Helper T cell (primary cell): ENCODE measurements around a stretch of chr13.

- PRO-cap, 2 experiments = peak in 1 of 2 experiments; most common plus-strand start chr13:24618825 (in 1); most common minus-strand start chr13:24618669 (in 1)
Measured at GRCh38 chr13:24618308-24619138, 61.7 kb upstream of the ATP12A start.

DNA sequence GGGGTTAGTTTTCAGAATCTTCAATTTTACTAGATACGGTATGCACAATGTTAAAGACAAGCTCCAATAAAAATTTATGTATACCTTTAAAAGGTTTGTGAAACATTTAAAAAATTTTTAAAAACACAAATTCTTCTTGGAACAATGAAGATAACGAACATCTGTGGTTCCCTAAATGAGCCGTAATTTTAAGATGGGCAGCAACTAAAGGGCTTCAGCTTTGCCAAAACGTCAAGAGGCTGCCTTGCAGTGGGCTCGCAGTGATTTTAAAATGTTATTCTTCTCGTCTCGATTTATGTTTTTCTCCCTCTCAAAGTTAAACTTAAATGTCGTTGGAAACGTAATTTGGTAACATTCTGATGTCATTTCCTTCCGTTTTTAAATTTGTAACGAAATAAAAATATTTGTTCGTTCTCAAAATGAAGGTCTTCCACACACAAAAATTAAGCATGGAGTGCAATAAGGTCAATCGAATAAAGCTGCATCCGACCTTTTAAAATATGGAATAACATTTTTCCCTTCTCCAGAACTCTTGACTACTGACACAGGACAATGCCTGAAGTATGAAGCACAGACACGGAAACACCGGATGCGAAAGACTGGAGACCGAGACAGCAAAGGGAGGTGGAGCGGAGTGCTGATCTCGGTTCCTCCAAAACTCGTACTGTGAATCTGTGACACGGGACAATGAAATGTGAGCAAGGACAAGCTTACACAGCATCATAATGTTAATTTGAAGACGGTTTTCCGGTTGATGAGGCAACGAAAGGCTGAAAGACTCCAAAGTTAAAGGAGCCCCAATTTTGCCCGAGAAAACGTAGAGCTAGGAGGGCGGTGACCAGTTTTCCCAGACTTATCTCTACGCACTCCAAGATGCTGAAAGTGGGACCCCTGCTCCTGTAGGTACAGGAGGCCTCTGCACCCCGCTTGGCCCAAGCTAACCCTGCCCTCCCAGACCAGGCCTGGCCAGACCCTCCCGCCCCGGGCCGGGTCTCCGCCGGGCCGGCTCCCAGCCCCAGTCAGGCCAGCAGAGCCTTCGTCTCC lies 846 bp downstream of the MTMR6 start:
- PRO-cap, 2 experiments = peak in 2 of 2 experiments; most common plus-strand start position 435 of the sequence (in 2); most common minus-strand start position 276 of the sequence (in 2)

DNA sequence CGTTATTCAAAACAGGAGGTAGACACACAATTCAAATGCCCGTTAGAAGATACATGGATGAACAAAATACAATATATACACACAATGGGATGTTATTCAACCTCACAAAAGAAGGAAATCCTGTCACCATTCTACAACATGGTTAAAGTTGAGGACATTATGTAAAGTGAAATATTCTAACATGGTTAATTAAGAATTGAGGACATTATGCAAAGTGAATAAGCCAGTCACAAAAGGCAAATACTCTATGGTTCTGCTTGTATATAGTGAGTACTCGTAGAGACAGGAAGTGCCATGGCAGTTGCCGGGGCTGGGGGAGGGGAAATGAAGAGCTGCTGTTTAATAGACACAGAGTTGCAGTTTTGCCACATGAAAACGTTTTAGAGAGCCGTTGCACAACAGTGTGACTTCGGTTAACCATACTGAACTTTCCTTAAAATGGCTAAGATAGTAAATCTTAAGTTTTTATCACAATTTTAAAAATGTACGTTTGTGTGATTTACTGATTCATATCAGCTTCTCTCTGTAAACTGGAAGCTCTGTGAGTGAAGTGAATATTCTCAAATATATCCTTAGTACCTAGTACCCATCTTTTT lies 176.9 kb downstream of the SHISA2 start:
- PRO-cap, 2 experiments = peak in 1 of 2 experiments; most common plus-strand start position 260 of the sequence (in 1)

- PRO-cap, 2 experiments = peak in 2 of 2 experiments; most common plus-strand start chr13:26012638 (in 2); most common minus-strand start chr13:26012464 (in 1)
Measured at GRCh38 chr13:26012025-26012868, 39.6 kb downstream of the SHISA2 start.

GRCh38 chr13:26316720-26317237 lies 62.9 kb downstream of the CDK8 start:
- PRO-cap, 2 experiments = no peak in any of the 2 experiments

GRCh38 chr13:26378982-26380062 lies 125.4 kb downstream of the CDK8 start:
- PRO-cap, 2 experiments = no peak in any of the 2 experiments

DNA sequence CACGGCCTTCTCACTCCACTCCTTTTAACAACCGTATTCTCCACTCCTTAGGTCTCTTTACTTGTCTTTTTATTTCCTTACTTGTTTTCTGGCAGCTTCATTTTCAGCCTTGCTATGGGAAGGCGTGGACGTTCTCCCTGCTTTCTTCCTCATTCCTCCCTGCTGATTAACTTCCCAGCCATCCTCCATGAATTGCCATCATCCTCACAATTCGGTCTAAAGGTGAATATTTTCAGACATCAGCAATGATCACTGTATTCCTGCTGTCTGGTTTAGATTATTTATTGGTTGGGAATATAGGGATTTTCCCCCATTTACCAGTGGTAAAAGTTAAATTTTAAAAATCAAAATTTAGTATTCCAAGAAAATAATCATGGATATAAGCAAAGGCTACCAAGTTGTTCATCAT lies 77.0 kb upstream of the WASF3 start:
- PRO-cap, 2 experiments = no peak in any of the 2 experiments

- PRO-cap, 2 experiments = no peak in any of the 2 experiments
Measured at GRCh38 chr13:26680048-26680546, 80.5 kb downstream of the GPR12 start.

DNA sequence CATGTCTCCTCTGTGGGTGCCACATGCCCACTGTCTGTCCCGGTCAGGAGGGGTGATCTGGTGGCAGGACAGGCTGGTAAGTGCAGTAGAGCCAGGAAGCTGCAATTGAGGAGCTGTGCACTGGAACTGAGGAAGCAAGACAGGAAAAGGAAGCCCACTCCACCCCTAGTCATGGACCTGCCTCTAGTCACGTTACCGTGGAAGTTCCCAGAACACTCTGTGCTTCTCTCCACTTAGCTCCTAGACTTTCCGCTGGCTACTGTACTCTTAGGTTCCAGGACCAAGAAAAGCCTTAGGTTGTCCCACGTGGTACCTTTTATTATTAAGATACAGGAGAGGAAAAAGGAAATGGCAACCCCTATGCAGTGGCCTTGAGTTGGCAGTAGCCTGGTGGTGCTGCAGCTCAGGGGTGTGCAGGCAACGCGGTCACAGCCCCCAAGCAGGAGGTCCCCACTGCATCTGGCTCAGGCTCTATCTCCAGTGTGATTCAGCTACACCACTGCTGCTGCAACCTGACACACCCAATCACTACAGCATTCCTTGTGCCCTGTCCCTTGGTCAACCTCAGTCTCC lies 24.2 kb upstream of the GPR12 start:
- PRO-cap, 2 experiments = no peak in any of the 2 experiments

DNA sequence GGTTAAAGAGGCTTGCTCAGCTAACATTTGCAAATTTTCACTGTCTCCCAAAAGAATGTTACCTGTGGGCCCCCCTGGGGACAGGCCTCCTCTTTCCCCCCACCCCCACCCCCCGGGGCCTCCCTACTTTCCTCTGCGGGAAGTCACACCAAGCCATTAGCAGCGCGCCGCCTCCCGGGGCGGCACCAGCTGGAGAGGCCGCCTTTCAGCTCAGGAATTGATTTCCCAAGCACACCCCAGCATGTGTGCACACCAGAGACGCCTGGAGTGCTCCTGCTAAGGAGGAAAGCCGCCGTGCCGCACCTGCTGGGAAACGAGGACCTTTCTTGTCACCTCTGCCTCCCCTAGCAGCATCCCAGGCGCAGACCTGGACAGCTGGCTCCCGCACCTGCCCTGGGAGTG lies 165.2 kb downstream of the USP12 start:
- PRO-cap, 2 experiments = no peak in any of the 2 experiments

- PRO-cap, 2 experiments = no peak in any of the 2 experiments
Measured at GRCh38 chr13:27055342-27056013, 116.1 kb downstream of the USP12 start.

GRCh38 chr13:27171157-27171552 lies 456 bp downstream of the USP12 start:
- PRO-cap, 2 experiments = no peak in any of the 2 experiments

GRCh38 chr13:27448980-27449623 lies 1.3 kb downstream of the MTIF3 start:
- PRO-cap, 2 experiments = no peak in any of the 2 experiments

- PRO-cap, 2 experiments = no peak in any of the 2 experiments
Measured at GRCh38 chr13:27455328-27455647, 4.9 kb upstream of the MTIF3 start.

- PRO-cap, 2 experiments = no peak in any of the 2 experiments
Measured at GRCh38 chr13:27617681-27618492, 2.4 kb downstream of the LNX2 start.

DNA sequence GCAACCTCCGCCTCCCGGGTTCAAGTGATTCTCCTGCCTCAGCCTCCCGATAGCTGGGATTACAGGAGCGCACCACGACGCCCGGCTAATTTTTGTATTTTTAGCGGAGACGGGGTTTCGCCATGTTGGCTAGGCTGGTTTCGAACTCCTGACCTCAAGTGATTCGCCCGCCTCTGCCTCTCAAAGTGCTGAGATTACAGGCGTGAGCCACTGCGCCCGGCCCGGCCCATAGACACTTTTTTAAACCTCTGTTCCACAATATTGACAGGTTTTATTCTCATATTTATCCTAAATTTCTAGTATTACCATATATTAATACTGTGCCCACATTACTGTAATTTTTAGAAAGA lies 9.3 kb downstream of the CDX2 start:
- PRO-cap, 2 experiments = no peak in any of the 2 experiments

GRCh38 chr13:27967086-27967706 lies 1.9 kb downstream of the CDX2 start:
- PRO-cap, 2 experiments = no peak in any of the 2 experiments

DNA sequence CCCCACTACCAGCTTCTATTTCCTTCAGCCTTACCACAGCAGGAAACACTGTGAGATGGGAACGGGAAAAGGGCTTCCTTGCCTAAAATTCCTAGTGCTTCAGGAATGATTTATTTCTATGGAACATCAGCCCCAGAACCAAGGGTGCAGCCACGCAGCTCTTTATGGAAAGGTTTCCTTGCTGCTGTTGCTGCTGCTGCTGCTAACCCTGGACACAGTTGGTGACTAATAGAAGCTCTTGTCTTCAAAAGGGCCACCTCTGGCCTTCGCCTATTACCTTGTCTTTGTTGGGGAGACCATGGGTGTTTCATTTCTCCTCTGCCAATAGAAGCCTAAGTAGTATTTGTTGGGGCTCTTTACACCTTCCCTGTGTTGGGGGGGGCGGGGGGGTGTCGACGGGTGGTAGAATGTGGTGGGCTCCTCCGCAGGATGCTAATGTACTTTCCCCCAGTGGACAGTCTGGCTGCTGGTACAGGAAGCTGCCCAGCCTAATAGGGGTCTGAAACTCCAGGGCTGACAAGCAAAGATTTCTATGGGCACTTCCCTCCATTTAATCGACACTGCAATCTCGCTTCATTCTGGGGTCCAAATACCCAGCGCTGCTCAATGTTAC lies 7.7 kb upstream of the CDX2 start:
- PRO-cap, 2 experiments = no peak in any of the 2 experiments

- PRO-cap, 2 experiments = no peak in any of the 2 experiments
Measured at GRCh38 chr13:28308153-28308745, 169.9 kb downstream of the PAN3 start.

DNA sequence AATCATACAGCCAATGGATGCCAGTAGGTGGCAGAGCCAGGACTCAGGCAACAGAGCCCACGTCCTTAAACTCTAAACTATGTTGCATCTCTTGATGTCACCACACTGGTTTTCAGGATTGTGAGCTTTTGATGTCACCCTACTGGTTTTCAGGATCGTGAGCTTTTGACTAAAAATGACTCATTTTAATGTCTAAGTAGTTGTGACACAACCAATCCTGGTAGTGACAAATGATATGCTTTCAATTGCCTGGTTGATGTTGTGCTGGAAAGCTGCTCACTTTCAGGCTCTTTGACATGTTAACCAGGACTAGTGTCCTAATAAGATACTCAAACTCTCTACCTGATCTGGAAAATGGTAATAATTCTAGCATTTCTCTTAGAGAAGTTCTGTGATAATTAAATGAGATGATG lies 78.7 kb downstream of the FLT1 start:
- PRO-cap, 2 experiments = no peak in any of the 2 experiments